Thoracic aorta (tissue), 1 donor: ENCODE measurements around the gene NUP98.

- RAMPAGE, long total RNA: no peak
Measured at GRCh38 chr11:2696824-2697833, 188.4 kb downstream of the CDKN1C start.

GRCh38 chr11:2699567-2700561 is 185.7 kb downstream of the CDKN1C start:
- RAMPAGE, long total RNA: no peak

DNA sequence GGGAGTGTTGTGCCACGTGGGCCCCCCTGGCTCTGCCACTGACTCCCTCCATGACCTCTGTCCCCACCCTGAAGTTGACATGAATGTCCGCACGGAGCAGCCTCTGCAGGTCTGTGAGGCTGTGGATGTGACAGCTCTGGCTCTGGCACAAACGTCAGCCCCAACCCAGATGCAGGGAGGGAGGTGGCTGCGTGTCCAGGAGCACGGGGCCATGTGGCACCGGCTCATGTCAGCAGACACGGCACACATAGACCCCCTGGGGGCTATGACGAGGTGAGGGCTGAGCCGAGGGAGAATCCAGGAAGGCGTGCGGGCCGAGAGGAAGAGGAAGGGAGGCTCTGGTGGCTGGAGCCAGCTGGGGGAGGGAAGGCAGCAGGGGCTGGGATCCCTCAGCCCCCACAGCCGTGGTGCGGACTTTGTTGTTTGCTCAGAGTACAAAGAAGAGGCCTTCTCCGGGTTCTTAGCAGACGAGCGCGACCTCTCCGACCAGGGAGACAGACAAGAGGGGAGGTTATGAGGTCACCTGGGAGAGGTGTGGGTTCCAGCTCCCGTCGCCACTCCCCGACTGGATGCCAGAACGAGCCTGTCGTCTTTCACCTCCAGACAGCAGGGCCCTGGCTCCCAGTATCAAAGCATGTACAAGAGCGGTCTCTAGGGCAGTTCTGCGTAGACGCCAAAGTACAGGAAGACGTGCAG is 46.1 kb downstream of the CDKN1C start:
- RAMPAGE, long total RNA: no peak

- RAMPAGE, long total RNA: no peak
Measured at GRCh38 chr11:2931578-2932104, 2.4 kb upstream of the PHLDA2 start.

DNA sequence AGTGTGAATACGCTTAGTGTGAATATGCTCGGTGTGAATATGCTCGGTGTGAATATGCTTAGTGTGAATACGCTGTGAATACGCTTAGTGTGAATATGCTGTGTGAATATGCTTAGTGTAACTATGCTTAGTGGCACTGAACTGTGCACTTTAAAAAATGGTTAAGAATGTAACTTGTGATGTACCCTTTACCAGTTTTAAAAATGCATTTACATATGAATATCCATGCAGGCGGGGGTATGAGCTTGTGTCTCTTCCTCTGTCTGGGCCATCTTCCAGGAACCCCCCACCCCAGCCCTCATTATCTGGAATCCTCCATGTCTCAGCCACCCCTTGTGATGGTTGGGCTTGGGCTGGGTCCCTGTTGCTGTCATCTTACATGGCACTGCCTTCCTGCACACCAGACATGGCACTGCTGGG is 9.6 kb upstream of the PHLDA2 start:
- RAMPAGE, long total RNA: no peak

DNA sequence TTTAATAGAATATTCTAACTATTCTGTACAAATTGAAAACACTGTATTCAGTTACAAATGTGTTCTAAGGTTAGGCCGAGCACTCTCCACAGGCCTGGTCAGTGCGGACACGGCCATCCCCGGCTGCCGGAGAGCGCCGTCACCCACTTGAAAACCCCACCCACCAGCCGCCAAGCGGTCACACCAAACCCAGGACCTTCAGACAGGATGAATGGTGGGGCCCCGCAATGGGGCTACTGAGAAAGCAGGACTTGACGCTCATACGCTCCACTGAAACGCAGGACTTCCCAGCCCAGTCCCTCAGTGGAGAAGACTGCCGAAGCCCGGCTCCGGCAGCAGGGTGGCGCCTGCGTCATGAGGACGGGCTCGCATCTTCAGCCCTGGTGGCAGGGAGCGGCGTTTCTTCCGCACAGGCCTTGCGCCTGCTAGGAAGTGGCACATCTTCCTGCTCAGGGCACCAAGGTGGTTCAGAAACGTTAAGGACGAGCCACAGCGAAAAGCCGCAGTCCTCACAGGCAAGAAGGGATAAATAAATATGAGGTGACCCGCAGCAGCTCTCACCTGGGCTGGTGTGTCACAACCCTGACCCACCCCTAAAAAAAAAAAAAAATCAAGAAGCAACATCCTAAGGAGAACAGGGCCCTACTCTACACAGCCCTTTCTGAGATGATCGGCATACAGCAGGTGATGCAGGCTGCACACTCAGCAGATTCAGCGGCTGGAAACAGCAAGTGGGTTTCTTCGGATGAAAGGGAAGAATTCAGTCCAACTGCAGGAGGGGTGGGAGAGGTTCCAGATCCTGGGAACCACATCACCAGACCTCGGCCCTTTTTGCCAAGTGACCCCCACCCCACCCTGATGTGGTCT is 15.5 kb upstream of the PHLDA2 start:
- RAMPAGE, long total RNA: no peak

DNA sequence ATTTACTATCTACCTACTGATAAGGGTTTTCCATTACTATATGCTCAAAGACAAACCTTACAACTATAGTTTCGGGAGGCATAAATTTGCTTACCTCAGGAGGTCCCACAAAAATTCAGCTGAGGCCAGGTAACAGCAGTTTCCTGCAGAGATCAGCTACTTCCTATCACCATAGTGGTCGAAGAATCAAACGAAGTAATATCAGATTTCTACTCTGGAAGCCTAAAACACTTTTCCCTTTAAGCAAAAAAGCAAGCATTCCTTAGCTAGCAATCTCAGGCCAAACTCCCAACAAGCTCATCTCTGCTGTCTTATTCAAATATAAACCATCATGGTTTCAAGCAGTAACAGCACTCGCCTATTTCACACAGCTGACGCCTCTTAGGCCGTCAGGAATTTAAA is 3.1 kb downstream of the NAP1L4 start:
- RAMPAGE, long total RNA: no peak

- RAMPAGE, long total RNA: no peak
Measured at GRCh38 chr11:3093688-3094014, 36.4 kb upstream of the CARS1 start.

GRCh38 chr11:3105817-3106554 is 48.8 kb upstream of the CARS1 start:
- RAMPAGE, long total RNA: no peak

DNA sequence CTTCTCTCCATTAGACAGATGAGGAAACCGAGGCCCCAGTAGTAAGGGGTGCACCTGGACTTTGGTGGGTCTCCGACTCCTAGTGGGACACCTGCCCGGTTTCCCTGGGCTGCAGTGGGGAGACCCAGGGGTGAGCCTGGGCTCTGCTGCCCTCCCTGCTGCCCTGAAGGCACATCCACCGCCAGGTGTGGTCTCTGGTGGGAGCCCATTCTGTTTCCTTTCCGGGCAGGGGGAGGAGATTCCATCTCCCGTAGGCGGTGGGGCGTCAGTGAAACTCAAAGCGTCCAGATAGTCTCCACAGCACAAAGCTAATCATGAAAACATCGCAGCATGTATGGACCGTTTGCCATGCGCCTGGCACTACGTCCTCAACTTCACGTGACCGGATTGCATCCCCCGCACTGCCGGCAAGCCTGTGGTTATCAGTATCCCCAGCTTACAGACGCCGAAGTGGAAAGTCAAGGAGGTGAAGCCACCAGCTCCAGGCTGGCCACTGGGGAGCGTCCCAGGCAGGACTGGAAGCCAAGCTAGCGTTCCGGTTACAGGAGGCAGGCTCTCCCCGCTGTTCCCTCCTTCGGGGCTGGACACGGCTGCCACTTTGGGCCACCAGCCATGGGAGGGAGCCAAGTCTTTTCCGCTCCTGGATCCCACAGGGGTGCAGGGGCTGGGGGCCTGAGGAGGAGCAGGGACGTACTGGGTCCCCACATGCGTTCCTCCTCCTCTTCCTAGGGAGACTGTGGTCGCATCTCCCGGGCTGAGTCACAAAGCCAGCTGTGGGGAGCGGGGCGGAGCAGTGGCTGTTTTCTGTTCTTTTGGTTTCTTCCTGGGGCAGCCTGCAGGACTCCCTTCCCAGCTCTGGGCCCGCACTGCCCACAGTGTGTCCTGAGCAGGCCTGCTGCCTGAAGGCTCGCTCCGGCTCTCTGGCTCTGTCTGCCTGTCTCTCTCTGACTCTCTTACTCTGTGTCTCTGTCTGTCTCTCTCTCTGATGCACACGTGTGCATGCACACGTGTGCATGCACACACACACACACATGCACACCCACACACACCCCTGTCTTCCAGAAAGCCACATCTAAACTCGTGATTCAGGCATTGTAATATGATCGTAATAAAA is 4.2 kb upstream of the OSBPL5 start:
- RAMPAGE, long total RNA: no peak

DNA sequence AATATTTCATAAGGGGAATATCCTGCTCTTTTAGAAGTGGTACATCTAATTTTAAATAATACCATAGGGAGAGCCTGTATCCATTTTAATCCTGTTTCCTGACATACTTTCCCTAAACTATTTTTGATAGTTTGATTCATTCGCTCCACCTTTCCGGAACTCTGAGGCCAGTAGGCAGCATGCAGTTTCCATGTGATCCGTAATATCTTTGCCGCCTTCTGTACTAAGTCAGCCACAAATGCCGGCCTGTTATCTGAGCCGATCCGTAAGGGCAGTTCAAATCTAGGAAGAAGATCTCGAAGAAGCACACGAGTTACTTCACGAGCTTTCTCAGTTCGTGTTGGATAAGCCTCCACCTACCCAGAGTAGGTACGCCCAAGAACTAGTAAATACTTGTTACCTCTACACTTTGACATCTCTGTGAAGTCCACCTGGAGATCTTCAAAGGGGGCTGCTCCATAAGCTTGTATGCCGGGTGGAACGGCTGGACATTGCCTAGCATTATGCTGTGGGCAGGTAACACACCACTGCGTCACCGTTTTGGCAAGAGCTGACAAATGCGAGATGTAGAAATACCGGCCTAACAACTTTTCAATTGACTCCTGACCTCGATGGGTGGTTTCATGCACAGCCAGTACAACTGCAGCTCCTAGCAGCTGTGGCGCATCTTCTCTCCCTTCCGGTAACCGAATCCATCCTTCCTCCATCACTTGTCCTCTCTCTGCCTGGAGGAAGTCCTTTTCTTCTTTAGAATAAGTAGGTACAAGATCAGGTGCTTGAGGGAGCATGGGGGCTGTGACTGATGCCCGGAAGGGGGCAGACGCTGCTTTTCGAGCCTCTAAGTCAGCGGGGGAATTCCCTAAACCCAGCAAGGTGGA is 97.8 kb upstream of the ZNF195 start:
- RAMPAGE, long total RNA: no peak

GRCh38 chr11:3645600-3646259 is 802 bp downstream of the ART1 start:
- RAMPAGE, long total RNA: no peak

DNA sequence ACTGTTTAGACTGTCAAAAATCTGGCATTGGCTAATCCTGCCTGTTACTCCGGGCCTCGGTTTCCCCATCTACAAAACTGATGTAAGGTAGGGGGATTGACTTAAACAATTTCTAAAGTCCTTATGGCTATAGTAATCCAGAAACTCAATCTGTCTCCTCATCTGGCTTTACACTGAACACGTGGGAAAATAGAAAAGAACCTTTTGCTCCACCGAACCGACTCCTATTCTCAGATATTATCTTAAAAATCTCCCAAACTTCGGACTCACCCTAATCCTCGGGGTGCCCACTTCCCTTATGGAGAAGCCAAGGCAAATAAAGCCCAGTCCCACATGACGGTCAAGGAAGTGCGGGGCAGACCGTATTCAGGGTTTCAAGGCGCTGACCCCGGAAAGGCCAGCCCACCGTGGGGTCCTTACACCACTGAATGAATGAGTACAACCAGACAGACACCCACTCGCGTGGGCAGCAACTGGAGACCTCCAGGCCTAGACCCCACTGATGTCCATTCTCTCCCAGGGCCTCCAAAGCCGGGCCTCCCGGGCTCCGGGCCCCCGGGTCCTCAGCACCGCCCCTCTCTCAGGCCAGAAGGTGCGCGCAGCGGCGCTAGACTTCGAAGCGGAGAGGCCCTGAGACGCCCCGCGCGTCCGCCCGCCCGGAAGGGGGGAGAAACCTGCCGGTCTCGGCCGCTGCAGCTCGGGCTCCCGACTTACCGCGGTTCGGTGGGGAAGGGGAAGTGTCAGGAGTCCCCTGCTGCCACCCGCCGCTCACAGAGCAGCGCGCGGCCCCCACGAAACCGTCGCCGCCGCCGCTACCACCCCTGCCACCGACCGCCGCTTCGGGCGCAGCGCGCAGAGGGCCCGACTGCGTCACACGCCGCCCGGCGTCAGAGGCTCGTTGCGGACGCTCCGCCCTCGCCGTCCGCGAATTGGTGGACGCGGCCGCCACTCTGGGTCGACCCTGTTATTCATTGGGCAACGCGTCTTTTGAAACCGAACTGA is at the start of gene NUP98:
Gene NUP98, minus strand, starts transcription at position 869 of the 1,002 bp plus-strand sequence.
- RAMPAGE, long total RNA: start-site peak on the minus strand centred at position 837 of the sequence, 52 bp wide, 116 reads

GRCh38 chr11:3809445-3810156 is 1.2 kb downstream of the PGAP2 start:
- RAMPAGE, long total RNA: no peak

DNA sequence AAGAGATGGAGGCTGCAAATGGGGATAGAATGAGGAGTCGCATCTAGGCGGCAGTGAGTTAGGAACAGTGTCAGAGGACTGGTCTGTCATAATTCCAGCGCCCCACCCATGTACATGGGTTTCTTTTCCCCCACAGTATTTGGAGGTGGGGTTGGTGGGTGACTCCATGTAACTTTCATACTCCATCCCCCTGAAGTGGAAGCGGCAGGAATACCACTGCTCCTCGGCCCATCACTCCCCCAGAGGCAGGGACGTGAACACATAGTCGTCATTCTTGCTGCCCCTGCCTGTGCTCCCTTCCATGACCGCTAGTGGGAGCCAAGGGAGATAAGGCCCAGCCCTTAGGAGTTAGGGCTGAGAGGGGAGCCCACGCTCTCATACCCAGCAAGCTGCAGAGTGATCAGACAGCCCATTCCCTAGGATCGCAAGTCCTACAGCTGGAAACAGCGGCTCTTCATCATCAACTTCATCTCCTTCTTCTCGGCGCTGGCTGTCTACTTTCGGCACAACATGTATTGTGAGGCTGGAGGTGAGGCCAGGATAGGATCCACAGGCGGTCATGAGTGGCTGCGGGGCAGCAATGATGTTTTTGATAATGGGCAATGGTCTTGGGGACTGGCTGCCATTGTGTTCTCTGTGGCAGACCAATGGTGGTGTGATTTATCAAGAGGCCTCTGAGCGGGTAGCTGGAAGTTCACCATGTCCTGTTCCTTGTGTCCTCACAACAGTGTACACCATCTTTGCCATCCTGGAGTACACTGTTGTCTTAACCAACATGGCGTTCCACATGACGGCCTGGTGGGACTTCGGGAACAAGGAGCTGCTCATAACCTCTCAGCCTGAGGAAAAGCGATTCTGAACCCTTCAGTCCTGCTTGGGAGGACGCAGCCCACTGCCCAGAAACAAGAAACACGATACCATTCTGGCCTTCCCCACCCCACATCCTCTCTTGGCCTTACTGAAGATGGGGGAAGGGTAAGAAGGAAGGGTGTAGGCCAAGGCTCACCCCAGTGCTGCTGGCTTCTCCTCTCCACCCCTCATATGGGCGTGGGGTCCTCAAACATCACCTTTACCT is 15.8 kb downstream of the RHOG start:
- RAMPAGE, long total RNA: no peak

- RAMPAGE, long total RNA: no peak
Measured at GRCh38 chr11:3884156-3884602, 28.7 kb downstream of the STIM1 start.

DNA sequence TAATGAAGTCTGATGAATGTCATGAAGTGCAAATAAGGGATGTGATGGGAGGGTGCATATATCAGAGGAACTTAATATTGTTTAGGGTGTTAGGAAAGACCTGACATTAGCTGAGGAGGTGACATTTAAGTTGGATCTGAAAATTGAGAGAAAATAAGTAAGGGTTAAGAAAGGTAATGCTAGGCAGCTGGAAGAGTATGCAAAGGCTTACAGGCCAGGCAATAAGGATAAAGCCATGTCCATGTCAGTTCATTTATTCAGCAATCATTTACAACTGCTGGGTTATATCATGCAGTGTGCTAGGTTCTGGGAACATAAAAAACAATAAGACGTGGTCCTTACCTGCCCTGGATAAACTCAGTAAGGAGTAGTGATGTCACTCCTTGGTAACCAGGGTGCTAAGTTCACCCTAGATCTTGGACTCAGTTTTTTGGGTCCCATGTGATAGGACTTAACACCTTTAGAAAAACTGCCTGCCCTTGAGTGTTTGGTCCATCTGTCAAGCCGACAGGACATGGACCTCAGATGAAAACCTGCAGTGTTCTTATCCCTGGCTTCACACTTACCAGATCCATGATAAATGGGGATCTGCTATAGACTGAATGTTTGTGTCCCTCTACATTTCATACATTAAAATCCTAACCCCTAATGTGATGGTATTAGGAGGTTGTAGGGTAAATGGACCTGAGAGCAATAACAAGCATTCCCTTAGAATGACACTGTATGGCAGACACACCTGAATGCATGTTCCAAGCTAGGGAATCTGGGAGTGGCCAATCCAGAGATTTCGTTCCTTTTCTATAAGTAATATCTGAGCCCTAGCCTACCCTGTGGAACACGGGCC is 75.8 kb downstream of the STIM1 start:
- RAMPAGE, long total RNA: no peak

DNA sequence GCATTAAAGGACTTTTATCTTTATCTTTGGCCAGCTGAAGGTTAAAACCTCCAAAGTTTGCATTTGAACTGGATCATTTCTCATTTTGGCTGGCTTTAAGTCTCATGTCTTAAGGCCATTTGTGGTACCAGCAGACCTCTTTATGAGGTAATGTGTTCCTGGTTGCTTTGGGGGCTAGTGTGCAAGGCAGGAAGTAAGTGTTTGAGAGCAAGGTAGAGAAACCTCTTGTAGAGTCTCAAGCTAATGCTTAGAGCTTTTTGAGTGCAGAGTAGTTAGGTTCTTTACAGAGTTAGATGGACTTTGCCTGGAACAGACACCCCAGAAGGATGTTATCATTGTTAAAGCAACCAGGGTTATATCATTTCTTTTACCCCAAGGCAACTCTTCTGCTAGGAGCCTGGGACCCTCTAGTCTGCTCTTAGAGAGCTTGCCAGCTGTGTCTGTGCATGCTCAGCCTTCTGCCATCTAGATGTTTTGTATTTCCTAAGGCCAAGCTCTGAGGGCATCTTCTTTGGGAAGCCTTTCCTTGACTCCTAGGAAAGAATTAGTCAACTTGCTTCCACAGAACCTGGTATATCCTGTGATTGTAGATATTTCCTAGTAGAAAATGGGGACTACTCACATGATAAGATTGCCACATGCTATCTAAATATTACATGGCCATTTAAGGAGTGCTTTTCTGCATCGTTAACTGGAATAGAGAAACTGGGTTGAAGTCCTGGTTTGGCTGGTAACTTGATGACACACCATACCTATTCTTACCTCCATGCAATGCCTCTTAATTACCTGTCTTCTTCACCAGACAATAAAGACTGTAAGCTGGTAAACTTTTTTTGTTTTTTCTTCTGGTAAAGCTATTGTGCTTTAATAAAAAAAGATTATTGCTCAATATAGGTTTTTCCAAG is 87.5 kb downstream of the STIM1 start:
- RAMPAGE, long total RNA: no peak

DNA sequence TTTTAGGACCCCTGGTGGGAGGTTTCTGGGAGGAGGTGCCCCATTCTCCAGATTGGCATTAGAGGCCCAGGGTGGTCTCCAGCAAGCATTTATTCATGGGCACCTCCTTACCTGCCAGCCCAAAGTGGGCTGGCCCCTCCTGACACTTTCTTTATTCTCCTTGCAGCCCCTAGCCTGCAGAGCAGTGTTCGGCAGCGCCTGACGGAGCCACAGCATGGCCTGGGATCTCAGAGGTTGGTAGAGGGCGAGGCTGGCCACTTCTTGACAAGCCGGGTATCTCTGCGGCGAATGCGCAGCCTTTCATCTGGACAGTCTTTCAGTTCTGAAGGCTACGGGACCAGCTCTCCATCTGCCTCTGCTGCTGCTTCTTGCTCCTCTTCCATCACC is 8.3 kb upstream of the RRM1 start:
- RAMPAGE, long total RNA: start-site peak on the plus strand centred at position 90 of the sequence, 245 bp wide, 10 reads

- RAMPAGE, long total RNA: no peak
Measured at GRCh38 chr11:4546719-4547387, 1.9 kb downstream of the OR52M1 start.